Neural cell (in vitro differentiated cells): ENCODE results near the gene FNBP1.

GRCh38 chr9:129178868-129179507 is 927 bp upstream of the IER5L start:
- RAMPAGE, long total RNA, result no peak

- RAMPAGE, long total RNA, result no peak
These were observed 49.7 kb upstream of the IER5L start for GRCh38 chr9:129227798-129228209.

- RAMPAGE, long total RNA, result no peak
These were observed 64.7 kb upstream of the IER5L start for GRCh38 chr9:129242520-129243477.

DNA sequence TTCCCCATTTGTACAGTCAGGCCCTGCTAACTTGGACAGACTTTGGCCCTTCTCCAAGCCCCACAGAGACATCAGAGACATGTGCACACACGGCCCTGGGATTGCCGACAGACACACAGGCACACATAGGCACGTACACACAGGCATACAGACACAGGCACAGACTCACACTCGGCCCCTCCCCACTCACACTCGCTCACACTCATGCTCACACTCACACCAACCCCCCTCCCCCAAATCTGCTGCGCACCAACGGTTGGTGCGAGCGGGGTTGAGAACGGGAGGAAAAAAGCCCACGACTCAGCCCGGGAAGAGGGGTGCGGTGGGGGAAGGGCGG is 133.0 kb downstream of the C9orf50 start:
- RAMPAGE, long total RNA, result no peak

DNA sequence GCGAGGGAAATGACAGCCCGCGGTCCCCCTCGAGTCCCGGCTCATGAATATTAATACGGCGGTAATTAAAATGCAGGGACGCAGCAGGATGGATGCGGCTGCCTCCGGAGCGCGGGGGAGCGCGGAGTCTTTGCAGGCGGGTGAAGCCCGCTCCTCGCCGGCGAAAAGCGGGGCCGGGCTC is 132.7 kb downstream of the C9orf50 start:
- RAMPAGE, long total RNA, result no peak

GRCh38 chr9:129575764-129576213 is 45.1 kb downstream of the C9orf50 start:
- RAMPAGE, long total RNA, result no peak

- RAMPAGE, long total RNA, result no peak
These were observed 44.3 kb downstream of the C9orf50 start for GRCh38 chr9:129576227-129577409.

GRCh38 chr9:129586708-129587110 is 34.2 kb downstream of the C9orf50 start:
- RAMPAGE, long total RNA, result no peak

GRCh38 chr9:129665930-129666526 is 581 bp downstream of the PRRX2 start:
- RAMPAGE, long total RNA, result no peak

DNA sequence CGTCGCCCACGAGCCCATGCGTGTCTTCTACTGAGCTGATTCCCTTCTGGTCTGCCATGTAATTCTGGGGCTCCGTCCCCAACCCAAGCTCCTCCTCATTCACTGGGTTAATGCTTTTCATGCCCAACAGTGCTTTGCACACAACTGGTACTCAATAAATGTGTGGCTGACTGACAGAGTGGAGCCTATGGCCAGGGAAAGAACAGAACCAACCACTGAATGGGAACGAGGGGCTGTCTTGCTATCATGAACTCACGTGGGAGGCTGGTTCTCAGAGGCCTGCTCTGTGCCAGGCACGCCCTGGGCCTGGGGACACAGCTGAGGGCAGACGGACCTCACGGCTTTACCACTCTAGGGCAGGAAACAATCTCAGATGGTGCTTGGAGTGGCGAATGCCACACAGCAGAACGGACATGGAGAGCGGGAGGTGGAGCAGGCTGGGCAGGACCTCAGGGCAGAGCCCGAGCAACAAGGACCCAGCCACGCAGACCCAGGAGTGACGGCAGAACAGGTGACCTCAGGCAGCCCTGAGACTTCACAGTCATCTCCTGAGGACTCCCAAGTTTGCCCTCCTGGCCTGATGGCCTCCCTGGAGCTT is 8.7 kb downstream of the TOR1A start:
- RAMPAGE, long total RNA, result no peak

GRCh38 chr9:129889494-129890024 is 54.3 kb downstream of the USP20 start:
- RAMPAGE, long total RNA, result no peak

GRCh38 chr9:129946553-129946986 is 96.4 kb downstream of the FNBP1 start:
- RAMPAGE, long total RNA, result no peak

DNA sequence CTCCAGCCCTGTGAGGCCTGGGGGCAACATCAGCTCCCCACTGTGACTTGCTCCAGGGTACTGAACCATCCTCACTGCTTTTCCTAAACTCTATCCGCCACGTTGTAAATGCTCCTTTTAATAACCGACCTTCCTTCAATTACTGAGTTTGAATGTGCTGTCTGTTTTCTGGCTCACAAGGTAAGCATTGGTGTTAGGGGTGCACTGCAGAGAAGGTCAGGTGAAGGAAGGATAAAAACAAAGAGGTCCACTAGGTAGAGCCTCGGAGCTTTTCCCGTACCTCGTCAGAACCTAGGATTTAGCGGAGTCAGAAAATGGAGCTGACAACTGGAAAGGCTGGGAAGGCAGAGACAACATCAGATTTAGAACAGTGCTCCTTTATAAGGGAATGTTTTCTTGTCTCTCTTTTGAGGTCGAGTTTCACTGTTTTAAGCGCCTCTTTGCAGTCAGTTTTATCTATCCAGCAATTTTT is 80.7 kb downstream of the FNBP1 start:
- RAMPAGE, long total RNA, result no peak

- RAMPAGE, long total RNA, result start-site peak on the minus strand at chr9:130043030-130043213, 1,165 and 1,787 reads in 2 replicates; start-site peak on the plus strand at chr9:130043292-130043334, 13 and 6 reads in 2 replicates
These were observed at the start of gene FNBP1 for GRCh38 chr9:130042831-130043929. TSS of gene FNBP1 (minus strand) at chr9:130043189.

DNA sequence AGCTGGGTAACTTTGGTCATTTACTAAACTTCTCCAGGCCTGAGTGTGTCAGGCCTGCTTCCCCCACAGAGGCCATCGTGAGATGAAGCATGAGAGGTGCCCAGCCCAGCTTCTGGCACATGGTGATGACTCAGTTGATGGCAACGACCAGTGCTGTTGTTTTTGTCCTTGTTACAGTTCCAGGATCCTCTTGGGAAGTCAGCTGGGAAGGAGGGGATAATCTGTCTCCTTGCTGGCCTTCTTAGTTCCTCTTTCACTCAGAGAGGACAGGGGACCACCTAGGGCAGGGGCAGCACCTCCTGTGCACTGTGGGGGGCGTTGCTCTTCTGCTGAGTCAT is 54.1 kb upstream of the NCS1 start:
- RAMPAGE, long total RNA, result no peak

DNA sequence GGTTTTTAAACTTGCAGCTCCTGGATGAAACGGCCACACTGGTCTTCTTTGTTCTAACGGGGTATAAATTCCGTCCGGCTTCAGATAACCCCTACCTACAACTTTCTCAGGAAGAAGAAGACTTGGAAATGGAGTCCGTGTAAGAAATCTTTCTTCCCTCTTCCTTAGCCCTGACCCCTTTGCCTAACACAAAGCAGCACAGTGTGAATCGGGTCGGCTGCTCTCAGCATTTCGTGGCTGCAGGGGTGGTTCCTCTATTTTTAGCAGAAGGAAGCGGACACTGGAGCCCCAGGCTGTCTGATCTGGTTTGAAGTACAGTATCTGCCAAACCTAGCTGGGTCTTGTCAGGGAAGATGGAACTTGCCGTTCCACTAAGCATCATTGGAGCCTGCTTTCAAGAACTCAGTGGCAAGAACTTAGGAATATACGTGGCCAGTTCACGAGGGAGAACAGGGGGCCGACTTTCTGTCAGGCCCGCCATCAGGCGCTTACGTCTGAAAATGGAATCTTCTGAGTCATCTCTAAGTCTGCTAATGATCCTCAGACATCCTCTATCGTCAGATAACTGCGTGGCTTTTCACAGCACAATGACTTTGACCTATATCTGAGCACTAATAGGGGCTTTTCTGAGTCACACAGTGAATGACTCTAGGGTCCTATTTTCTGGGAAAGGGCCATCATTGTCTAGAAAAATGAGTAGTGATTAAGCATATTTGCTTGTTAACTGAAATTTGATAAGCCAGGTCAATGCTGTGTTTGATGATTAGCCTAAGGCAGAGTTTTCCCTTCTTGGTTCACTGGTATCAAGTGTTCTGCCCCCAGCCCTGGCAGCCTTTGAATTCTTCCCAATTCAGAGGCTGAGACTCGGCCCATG is 43.3 kb upstream of the NCS1 start:
- RAMPAGE, long total RNA, result no peak

DNA sequence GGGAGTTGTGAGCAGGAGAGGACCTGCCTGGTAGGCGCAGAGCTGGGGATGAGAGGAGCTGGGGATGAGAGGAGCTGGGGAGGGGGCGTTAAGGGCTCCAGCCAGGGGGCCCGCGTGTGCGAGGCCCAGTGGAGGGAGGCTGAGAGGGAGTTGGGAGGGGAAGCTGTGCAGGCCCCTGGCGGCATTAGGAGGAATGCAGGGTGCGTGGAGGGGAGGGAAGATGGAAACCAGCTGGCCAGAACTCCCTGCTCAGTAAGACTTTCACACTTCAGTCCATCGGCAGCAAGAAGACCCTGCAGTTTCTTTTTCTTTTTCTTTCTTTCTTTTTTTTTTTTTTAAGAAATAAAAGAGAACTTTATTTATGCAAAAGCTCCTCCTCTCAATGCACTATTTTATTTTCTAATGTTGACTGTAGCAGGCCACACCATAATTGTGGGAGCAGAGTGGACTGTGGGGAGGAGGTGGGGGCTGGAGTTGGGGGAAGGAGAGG is 45.1 kb upstream of the HMCN2 start:
- RAMPAGE, long total RNA, result no peak

DNA sequence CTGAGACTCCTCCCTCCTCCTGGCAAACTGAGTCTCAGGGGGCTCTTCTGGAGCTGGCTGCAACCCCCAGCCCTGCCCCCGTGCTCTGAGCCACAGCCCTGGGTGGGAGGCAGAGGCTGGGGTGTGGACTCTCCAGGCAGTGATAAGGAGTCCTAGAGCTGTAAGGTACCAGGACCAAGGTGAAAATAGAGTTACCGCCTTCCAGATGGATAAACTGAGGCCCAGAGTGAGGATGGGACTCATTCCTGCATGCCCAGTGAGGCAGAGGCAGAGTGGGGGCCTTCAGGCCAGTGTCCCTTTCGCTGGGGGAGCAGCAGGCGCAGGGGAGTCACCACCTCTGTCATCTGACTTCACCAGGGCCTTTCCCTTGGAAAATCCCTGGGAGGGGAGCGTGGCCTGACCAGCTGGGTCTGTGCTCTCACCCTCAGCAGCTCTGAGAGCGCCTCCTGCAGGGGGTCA is 49.1 kb downstream of the HMCN2 start:
- RAMPAGE, long total RNA, result no peak

DNA sequence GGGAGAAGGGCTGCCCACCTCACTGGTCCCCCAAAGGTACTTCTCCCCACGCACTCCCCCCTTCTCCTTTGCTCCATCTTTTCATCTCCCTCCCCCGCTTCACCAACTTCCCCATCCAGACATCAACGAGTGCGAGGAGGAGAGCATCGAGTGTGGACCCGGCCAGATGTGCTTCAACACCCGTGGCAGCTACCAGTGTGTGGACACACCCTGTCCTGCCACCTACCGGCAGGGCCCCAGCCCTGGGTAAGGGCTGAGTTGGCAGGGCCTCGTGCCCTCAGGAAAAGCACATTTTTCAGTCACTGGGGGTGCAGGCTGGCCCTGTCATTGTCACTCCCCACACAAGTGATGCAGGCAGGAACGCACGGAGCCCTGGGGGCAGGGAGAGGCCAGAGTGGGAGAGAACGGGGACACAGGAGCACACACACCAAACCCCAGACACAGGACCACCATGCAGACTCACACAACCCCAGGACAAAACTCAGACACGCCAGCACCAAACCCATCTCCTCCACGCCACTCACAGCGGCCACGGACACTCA is 12.4 kb upstream of the ASS1 start:
- RAMPAGE, long total RNA, result no peak

DNA sequence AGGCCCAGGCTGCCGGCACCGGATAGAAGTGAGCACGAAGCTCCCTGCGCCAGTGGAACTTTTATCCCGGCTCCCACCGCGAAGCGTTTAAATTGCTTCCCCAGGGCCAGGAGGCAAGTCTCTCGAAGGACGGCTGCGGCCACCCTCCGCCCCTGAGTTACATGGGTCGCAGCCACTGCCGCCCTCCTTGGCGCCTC is 398 bp upstream of the ASS1 start:
- RAMPAGE, long total RNA, result no peak